CMK (cell line): ENCODE results near the genes NPIPA8, CCP110, VPS35L, KNOP1 and GPRC5B.

DNA sequence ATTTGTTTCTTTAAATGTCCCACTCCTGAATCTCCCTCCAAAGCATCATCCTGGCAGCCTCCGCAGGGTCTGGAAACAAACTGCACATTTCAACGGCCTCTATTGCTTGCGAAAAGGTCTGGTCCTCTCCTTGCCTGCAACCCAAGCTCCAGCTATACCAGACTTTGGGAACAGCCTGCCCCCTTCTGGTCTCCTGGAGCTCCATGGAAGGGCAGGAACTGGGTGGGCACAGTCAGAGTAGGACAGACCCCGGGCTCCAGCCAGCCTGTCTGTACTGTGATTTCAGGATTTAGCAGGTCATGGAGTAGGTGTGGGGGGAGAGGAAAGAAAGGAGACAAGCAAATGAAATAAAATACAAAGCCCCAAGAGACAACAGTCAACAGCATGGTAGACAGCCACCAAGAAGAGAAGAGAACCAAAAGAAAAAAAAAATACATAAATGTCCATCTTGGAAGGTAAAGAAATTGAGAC, 2.8 kb downstream of the XYLT1 start:
- RRBS: no CpG with 5 or more reads among the region's 4 CpGs

GRCh38 chr16:17483209-17483950, 12.6 kb upstream of the XYLT1 start:
- RRBS: no CpG with 5 or more reads among the region's 11 CpGs

- RRBS: no CpG with 5 or more reads among the region's 24 CpGs
These were observed at the start of gene NPIPA8 for GRCh38 chr16:18336510-18337006. Gene NPIPA8, minus strand, starts transcription at chr16:18336736.

GRCh38 chr16:18800042-18800464, 1.3 kb downstream of the ARL6IP1 start:
- RRBS: no CpG with 5 or more reads among the region's 5 CpGs

DNA sequence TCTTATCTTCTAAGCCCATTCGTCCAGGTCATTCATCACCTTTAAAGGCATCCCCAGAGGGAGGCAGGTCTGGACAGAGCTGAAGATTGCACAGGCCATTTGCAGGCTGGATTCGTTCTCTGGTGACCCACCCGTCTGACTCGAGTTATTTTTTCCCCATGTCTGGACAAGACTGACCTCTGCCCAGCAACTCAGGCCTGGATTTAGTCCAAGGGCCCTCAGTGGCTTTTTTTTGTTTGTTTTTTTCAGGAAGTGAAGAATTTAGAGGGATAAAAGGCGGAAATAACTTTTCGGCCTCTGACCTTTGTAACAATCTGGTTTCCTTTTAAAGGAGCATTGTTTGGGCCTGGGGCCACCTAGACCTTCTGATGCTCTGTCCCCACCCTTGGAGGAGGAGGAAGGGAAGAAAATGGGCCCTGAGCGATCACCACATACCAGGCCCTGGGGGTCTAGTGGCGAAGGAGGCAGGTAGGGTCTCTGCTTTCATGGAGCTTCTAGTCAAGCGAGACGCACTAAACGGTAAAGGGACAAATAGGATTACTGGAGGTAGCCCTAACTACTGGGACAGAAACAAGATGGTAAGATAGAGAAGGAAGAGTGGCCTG, 5.5 kb downstream of the TMC7 start:
- RRBS: no CpG with 5 or more reads among the region's 11 CpGs

DNA sequence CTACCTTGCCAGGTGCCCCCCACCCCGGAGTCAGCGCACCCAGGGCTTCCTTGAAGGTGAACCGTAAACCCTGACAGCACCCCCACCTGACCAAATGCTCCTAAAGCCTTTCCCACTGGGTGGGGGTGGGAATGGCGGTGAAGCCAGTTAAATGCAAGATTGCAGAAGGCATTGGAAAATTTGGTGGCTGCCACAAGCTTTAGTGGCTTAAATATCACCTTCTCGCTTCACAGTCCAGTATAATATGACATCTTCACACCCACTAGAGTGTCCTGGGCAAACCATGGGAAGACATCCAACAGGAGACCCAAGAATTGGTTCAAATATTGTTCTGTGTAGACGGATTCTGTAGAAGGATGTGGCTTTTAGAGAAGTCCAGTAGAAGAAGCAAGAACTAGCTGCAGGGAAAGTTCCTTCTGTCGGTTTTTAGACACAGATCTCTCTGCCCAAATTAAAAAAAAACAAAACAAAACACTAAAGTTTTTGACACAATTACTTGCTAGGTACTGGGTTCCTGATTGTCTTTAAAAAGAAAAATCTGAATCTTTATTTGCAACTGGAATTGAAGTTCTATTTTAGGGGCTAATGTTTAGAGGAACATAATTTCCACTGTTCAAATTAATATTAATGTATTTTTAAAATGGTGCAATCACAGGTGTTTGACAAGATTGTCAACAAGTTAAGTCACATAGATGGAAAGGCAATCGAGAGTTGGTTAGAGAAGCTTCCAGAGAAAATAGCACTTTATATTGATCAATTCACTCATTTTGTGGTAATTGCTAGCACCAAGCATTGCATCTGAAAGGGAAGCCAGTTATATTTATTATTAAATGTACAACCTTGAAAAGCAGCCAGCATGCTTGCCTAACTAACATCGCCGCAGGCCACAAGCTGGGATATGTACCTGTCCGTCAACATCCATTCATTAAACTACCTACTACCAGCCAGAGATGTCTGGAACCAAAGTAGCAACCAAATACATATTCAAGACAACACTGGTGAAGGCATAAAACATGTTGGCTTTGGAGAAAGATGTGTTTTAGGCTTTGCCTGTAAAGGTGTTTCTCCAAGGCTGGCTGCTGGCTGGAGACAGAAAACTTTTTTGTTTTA, 2.6 kb downstream of the ITPRIPL2 start:
- RRBS: 95% methylated on average over 1 of the region's 11 CpGs

GRCh38 chr16:19167538-19167990, 476 bp upstream of the SYT17 start:
- RRBS: 49% methylated on average over 17 of the region's 38 CpGs

DNA sequence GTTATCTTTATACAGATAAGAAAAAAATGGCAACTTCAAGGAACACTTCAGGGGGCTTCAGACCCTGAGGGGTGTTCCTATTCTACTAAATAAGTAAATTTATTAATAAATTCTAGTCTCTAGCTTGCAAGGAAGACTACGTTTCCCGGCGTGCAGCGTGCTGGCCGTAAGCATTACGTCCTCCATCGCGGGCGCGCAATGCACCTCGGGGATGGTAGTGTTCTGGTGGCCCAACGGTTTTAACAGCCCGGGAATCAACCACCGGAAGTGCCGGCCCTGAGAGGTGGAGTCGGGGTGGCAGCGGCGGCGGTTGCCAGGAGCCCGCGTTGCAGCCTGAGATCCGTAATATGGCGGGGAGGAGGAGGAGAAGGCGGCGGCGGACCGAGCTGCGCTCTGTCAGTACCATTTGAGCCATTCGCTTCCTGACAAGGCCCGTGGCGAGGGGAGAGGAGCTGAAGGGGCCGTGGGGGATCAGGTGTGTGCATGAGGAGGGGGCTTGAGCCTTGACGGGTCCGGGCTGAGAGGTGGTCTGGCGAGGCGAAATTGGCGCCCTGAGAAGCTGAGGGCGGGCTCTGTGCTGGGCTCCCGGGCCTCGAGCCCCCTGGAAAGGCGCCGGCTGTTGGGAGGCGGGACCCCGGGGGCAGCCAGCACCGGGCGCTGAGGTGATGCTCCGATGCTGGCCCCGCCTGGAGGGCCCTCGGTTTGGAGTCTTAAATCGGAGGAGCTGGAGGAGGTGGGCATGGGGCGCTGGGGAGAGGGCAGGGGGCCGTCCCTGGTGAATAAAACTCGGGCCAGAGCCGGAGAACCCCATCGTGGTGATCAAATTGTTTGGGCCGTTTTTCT, at the start of gene CCP110:
Gene CCP110 (plus strand): TSS at position 329 of the 843 bp plus-strand sequence.
- RRBS: 1% methylated on average over 15 of the region's 56 CpGs

- RRBS: under 1% methylated on average over 7 of the region's 49 CpGs
These were observed at the start of gene VPS35L for GRCh38 chr16:19555067-19555831. Gene VPS35L, plus strand, starts transcription at chr16:19555703.

GRCh38 chr16:19578187-19578967, 22.9 kb downstream of the VPS35L start:
- RRBS: no CpG with 5 or more reads among the region's 17 CpGs

- RRBS: 3% methylated on average over 38 of the region's 95 CpGs
These were observed at the start of gene KNOP1 for GRCh38 chr16:19717613-19718640. Gene KNOP1, minus strand, starts transcription at chr16:19718227.

DNA sequence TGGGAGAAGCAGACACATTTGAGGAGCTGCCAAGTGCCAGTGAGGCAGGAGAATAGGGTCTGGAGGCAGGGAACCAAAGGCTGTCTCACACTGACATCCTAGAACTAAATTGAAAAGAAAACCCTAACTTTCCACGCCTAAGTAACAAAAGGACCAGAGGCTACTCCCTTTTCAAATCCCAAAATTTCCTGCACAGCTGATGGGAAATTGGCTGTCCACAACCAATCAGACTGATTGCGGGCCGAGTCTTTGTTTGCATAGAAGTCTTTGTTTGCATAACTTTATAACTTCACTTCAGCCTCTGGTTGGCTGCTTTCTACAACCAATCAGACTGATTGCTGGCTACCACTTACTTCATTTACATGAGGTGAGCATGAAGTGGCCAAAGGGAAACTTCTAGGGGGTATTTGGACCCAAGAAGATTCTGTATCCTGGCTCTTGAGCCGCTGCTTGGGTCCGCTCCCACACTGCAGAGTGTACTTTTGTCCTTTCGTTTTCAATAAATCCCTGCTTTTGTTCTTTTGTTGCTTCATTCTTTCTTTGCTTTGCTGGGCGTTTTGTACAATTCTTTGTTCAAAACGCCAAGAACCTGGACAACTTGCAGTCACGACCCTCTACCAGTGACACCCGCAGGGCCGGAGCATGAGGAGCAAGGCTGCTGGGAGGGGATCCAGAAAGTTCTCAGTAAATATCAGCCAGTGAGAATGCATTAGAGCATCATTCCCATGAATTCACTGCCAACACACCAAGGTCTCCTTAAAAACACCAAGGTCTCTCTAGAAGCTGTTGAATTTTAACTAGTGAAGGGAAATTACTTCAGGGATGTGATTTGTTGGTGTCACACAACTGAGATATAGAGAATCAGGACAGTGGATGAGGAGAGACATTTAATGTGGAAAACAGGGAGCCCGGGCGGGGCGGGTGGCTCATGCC, 67.6 kb downstream of the IQCK start:
- RRBS: no CpG with 5 or more reads among the region's 14 CpGs

DNA sequence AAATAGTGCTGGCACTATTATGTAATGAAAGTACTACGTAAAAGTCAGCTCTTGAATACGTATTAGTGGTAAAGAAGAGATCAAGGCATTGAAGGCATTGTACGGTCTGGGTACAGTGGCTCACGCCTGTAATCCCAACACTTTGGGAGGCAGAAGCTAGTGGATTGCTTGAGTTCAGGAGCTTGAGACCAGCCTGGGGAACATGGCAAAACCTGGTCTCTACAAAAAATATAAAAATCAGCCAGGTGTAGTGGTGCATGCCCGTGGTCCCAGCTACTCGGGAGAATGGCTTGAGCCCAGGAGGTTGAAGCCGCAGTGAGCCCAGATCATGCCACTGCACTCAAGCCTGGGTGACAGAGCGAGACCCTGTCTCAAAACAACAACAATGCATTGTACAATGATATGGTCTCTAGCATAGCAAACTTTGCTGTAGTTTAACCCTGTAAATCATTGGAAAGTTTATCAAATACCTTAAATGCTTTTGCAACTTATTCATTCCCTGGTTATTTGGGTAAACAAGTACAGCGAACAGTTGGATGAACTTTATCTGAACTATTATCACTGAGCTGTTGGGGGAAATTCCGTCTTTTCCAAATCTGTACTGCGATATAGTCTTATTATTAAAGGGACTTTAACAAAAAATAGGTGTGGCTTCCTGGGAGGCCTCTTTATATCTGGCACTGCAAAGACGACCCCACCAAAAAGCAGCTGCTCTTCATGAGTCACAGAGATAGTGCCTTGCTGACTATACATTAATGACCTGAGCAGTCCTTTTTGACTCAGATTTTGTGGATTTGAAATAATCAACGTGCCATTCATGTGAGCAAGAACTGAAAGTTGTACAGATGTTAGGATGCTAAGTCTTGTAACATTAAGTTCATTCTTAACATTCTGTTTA, 73.5 kb downstream of the GPRC5B start:
- RRBS: no CpG with 5 or more reads among the region's 13 CpGs

DNA sequence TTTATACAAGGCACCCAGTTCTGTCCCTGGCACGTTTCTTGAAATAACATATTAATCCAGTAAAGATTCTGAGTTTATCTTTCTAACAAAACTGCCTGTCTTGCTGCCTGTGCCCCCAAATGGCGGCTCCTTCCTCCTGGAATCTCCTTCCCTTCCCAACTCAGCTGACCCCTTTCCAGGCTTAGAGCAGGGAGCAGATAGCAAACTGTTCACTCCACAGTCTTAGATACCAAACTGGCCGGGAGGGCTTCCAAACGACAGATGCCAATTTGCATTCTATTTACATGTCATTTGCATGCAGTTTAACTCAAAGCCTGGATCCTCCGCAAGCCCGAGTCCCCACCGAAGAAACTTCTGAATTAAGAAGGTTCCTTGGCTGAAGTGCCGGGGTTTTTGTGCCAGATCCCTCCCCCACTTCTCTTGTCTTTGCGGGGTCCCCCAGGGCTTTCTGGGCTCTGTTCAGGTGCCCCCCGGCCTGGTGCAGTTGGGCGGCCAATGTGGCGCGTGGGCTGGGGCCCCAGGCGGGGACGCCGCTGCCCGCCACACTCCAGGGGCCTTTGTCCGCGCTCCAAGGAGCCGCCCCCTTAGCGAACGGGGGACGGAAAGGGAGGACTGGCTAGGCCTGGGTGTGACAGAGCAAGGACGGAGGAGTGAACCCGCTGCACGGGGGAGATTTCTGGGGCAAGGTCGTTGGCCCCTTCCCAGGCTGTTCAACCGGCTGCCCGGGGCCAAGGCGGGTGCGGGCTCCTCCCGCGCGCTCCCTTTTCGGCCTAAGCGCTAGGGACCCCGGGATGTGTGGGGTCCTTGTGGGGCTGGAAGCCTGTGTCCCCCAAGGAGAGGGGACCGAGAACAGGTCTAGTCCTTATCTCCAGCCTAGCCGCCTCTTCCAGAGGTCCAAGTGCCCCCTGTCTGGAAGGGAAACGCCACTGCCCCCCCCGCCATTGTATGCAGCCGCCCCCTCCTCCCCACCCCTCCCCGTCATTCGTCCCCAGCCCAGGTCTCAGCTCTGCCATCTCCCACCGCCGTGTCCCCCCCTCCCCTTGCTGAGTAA, 1.2 kb downstream of the GPRC5B start:
- RRBS: 61% methylated on average over 11 of the region's 46 CpGs

GRCh38 chr16:19884665-19885288, at the start of gene GPRC5B:
Gene GPRC5B, minus strand, starts transcription at chr16:19884848.
- RRBS: 17% methylated on average over 24 of the region's 72 CpGs

- RRBS: no CpG with 5 or more reads among the region's 3 CpGs
These were observed 11.5 kb upstream of the ACSM2A start for GRCh38 chr16:20439781-20440230.

DNA sequence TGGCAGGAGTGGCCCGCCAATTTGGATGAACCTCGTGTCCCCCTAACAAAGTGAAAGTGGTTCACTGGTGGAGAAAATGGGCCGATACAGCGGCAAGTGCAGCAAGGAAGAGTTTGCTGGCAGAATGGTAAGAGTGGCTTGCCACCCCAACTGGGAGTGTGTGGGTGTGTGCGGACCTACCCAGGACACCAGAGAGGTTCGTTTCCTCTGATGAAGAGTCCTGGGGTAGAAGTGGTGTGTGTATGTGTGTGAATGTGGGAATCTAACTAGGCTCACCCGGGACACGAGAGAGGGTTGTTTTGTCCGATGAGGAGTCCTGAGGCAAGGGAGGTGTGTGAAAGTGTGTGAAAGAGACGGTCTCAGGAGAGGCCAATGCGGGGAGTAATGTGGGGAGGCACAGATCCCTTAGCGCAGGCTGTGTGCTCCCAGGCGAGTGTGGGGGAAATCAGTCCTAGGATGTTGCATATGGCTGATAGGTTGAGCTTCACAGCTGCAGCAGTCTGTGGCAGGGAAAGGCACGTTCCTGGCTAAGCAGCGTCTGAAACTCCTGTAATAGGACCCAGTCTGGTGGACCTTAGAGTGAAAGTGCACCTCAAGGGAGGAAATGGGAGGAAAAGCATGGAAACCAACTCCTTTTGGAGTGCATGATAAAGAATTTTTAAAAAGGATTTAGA, 22.4 kb downstream of the ACSM1 start:
- RRBS: no CpG with 5 or more reads among the region's 15 CpGs

DNA sequence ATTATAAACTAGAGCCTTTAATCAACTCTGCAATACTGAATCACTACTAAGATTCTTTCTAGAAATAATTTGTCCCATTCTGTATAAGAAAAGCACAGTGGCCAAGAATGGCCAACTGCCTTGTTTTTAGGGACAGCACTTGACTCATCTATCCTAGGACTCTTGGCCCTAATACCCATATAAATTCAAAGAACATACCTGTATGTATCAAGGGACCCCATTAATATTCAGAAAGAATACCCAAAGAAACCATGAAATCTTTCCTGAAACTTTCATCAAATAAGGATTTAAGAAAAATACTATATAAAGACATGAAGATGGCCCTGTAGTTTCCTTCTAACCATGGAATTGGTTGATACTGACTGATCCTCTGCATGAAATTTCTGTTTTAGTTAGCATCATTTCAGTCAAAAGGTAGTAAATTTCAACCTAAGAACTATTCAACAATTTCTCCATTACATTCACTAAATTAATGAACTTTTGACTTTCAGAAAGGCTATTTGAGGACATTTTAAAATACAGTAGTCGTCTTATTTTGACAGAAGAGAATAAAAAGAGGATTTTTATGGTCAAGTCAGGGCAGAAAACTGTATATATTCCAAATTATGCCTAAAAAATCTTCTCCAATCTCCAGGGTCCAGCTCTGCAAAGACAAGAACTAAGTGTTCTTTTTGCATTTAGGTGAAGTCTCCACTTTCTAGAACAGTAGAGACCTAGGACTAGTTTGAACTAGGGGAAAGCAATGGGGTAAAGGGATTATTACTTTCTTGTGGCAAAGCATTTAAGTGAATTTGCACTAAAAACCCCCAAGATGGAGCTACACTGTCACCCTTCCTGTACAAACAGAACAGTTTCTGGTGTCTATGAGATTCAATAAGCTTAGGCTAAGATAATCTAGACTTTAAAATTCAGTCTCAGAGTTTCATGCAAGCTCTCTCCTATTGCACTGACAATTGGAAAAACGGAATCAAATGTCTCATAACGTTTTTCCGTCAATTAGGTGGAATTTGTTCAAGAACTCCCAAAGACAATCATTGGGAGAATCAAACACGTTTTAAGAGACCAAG, 9.4 kb downstream of the THUMPD1 start:
- RRBS: no CpG with 5 or more reads among the region's 5 CpGs

DNA sequence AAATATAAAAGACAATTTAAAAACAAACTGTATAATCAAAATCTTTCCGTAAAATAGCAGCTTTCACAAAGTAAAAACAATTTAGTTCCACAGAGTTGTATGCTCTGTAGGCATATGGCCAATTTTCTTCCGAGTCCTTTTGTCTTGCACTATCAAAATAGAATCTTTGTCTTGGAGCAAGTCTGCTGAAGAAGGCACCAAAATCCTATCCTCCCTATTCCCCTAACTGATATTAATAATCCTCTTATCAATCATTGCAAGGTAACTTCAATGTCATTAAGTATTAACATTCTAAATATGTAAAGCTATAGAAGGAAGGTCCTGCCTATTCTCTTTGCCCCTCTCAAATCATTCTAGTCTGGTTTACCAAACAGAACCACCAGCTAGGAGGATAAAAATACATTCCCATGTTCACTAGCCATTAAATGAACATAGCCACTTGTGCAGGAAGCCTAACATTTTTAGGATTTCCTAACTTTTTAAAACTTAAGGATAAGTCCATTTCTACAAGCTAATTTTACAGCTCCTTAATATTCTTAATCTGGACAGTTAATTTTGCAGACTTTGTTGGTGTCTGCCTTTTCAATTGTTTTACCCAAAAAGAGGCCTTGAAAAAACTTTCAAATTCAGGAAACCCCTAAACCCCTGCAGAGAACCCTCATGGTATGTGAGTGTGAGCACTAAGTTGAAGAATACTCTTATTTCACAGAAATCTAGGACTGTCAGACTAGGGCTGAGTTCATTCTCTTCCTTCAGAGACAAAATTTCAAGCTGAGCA, 7.3 kb downstream of the THUMPD1 start:
- RRBS: no CpG with 5 or more reads among the region's 2 CpGs

DNA sequence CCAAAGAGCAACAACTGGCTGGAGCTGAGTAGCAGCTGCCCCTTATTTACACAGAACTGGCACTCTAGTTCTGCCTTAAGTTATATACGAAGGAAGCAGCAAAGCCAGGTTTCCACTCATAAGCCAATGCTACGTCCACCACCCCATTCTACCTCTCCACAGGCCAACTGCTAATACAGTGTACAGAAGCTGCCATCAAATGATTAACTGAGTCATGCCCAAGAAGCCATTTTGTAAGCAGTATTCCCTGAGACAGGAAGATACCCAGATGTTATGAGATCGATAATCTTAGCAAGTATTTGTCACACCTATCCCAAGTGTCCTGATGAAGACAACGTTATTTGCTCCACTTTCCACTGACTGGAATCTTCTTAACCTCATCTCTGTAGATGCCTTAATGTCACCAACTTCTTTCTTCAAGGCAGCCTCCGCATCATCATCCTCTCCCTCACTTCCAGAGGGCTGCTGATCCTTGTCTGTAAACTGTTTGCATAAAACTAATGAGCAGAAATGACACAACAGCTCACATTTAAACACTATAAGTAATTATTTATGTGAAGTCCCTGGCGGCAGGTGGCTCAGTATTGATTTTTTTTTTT, 2.9 kb downstream of the THUMPD1 start:
- RRBS: no CpG with 5 or more reads among the region's 6 CpGs